HTR-8/SVneo (cell line): ENCODE data around the gene GIMAP7.

- RRBS = no CpG with 5 or more reads among the region's 27 CpGs
Observed at GRCh38 chr7:149620902-149621713, 93.6 kb upstream of the KRBA1 start.

- RRBS = no CpG with 5 or more reads among the region's 19 CpGs
Observed at GRCh38 chr7:149723142-149724044, 8.6 kb downstream of the KRBA1 start.

DNA sequence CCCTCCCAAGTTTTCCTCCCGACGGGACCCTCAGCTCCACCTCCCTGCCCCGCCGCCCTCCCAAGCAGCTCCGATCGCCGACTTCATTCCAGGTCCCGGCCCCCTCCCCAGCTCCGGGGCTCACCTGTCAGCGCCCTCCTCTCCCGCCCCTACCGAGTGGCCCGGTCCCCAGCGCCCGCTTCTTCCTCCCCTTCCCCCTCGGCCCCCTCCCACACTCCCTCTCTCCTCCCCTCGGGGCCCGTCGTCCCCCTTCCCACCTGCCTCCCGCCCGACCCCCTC is 869 bp downstream of the ZNF467 start:
- RRBS = 7% methylated on average over 5 of the region's 21 CpGs

GRCh38 chr7:149874415-149875069 is 773 bp downstream of the ATP6V0E2 start:
- RRBS = no CpG with 5 or more reads among the region's 14 CpGs

DNA sequence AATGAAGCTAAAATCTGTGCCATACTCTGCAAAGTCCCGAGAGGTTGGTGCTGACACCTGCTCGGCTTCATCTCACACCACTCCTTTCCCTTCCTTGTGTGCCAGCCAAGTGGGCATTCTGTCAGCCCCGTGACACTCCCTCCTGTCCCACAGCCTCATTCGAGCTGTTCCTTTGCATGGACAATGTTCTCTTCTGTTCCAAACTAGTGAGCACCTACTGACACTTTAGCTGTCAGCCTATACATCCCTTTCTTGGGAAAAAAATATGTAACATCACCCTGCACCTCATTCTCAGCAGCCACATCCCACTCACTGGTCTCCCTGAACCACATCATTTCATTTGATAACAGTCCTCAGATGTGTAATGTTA is 136.2 kb downstream of the ATP6V0E2 start:
- RRBS = no CpG with 5 or more reads among the region's 4 CpGs

DNA sequence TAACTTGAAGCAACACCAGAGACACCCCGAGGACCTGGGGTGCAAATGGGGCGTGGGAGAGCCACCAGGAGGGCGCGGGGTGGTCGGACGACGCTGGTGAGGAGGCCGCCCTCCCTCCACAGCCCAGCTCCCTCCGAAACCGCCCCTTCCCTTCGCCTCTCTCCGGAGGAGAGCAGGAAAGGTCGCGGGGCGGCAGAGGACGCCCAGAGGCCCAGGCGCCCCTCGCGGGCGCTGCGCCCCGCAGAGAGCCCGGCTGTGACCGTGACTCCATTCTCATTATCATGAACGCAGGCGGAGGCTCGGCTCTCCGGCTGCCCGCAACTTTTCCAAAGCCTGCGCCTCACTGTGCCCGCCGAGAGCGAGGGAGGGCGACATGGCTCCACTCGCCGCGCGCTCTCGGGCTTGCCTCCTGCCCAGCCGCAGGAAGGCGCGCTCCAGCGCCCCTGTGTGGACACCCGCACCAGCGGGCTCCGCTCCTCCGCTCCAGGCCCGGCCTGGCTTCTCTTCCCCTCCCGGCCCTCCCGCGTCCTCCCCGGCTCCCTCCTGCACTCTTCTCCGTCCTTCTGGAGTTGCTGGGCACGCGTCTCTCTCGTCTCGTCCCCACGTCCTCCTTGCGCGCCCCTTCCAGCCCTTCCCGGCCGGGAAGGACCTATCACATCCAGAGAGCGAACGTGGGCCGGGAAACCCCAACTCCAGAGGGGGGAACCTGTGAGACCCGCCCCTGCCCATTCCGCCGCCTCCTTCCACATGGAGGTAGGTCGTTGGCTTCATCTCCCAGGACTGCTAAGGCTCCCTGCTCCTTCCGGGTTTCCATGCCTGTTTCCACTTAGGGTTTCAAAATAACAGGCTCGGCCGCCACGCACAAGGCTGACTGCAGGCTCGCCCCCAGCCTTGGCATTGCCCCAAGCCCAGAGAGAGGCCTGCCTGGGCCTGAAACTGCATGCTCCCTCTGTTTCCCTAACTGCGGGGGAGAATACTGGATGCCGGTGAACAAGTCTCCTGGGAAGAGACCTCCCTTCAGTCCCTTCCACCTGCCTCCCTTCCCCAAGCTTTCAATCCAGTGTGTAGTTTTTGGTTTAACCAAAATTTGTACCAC is 175.3 kb downstream of the ATP6V0E2 start:
- RRBS = 93% methylated on average over 1 of the region's 76 CpGs

- RRBS = 93% methylated on average over 1 of the region's 6 CpGs
Observed at GRCh38 chr7:150321961-150322811, 969 bp upstream of the LRRC61 start.

GRCh38 chr7:150340076-150341367 is 907 bp downstream of the RARRES2 start:
- RRBS = 78% methylated on average over 19 of the region's 74 CpGs

GRCh38 chr7:150355032-150355782 is 13.4 kb upstream of the REPIN1 start:
- RRBS = no CpG with 5 or more reads among the region's 8 CpGs

- RRBS = 99% methylated on average over 15 of the region's 81 CpGs
Observed at GRCh38 chr7:150372243-150372984, 3.8 kb downstream of the REPIN1 start.

DNA sequence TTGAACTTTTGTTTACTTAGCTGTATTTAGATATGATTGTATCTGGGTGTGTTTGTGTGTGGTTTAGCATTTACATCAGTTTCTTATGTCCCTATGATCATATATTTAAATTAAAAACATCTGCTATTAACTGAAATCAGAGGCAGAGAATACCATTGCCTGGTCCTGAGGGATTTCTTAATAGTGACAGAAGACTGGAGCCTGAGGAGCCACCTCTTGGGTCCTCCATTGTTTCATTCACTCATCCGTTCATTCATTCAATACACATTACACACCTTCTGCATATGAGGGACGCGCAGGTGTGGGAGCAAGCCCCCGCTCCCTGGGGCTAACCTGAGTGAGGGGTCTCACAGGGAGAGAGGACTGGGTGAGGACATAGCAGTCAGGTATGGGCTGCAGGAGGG is 4.0 kb downstream of the ZNF775 start:
- RRBS = no CpG with 5 or more reads among the region's 4 CpGs

GRCh38 chr7:150388549-150389322 is 9.6 kb downstream of the ZNF775 start:
- RRBS = no CpG with 5 or more reads among the region's 18 CpGs

DNA sequence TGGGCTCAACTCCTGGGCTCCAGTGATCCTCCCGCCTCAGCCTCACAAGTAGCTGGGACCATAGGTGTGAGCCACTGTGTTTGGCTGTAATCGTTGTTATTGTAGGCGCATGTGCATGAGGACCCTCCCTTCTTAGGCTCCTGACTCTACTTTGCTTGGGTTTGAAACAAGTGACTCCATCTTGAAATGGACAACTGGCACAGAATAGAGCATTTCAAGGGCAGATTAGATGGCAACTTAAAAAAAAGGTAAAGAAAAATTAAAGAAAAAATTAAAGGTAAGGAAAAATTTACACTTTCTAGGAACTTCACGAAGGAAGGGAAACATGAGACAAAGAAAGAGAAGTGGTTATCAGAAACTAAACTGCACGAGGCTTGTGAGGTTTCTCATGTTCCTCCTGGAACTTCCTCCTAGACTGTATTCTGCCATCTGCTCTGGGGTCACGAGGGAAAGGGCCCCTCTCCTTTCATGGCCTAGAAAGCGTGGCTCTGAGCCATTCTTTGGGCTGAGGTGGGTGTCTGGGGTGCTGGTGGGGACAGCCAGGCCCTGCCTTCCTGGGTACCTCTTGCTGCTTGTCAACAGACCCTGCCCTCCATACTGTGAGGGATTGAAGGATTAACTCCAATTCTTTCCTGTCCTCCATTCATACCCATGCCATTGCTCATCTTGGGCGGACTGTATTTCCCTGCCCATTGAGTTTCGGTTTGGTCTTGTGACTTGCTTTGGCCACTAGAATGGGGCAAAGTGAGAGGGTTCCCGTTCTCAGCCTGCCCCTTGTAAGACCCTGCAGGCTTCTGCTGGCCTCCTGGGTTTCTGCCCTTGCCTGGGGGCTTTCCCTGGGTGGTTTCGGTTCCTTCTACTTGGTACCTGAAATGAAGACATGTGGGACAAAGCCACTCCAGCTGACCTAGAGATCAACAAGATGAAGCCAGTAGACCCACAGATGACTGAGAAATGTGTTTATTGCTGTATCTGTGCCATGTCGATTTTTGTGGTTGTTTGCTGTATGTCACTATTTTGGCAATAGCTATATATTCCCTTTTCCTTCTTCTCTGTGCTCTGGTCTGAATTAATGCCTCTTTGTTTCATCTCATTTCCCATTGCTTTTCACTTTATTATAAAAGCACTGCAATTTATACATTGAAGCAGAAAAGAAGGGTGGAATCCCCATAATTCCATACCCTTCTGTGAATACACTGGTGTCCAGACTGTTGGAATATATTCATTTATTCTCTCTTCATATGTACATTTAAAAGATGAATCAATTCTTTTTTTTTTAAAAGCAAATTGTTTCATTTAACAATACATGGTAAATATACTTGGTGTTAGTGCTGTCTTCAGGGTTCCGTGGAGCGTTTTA is 14.9 kb upstream of the GIMAP8 start:
- RRBS = no CpG with 5 or more reads among the region's 14 CpGs

- RRBS = no CpG with 5 or more reads among the region's 25 CpGs
Observed at GRCh38 chr7:150448359-150449271, 1.8 kb upstream of the GIMAP8 start.

DNA sequence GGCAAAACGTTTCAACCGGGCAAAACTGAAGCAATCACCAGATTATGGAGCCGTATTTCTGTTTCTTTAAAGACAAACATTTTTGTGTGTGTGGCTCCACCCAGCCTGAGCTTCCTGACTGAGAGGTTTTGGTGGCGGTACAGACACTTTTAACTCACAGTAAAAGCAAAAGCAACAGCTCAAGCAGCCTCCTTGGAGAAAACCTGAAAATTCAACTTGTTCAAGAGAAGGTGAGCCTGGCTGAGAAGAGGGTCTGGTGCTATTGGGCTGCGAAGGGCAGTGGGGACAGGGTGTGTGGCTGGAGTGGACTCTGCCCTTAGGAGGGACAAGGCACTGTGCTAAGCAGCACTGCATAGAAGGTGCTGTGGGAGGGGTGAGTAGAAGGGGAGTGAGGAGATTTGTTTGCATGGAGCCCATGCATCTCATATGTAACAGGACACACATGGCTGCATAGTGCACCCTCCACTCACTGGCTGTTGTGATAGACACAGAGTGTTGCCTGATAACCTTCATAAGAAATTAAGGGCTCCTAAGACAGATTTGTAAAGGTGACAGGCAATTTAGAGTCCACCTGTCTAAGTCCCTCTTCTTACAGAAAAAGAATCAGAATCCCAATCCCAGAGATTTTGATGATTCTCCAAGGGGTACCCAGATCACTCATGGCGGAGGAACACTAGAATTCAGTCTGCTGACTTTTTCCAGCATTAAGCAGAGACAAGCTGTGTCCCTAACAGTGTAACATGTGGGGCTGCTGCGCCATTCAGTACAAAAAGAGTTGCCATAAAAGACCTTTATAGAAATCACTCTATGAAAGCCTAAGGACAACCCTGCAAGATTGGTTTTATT is at the start of gene GIMAP7:
GIMAP7 (plus strand) TSS at position 157 of the 846 bp plus-strand sequence.
- RRBS = no CpG with 5 or more reads among the region's 7 CpGs

DNA sequence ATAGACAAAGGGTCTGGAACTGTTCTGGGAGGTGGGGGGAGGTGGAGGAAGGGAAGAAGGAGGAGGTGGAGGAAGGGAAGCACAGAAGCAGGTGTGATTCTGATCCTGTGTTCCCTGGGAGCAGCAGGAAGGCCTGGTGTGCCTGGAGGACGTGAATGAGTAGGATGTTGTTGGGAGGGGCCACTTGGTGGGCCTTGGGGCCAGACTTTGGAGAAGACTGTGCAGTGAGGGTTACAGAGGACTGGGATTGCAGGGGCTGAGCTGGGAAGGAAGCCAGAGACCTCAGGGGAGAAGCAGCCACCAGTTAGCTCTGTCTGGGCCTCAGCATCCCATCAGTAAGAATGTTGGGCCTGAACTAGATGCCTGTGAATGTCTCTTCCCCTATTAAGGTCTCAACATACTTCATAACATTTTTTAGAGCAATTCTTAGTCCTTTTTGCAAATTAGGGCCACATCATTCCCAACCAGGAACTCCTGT is 1.7 kb downstream of the GIMAP6 start:
- RRBS = no CpG with 5 or more reads among the region's 1 CpG

DNA sequence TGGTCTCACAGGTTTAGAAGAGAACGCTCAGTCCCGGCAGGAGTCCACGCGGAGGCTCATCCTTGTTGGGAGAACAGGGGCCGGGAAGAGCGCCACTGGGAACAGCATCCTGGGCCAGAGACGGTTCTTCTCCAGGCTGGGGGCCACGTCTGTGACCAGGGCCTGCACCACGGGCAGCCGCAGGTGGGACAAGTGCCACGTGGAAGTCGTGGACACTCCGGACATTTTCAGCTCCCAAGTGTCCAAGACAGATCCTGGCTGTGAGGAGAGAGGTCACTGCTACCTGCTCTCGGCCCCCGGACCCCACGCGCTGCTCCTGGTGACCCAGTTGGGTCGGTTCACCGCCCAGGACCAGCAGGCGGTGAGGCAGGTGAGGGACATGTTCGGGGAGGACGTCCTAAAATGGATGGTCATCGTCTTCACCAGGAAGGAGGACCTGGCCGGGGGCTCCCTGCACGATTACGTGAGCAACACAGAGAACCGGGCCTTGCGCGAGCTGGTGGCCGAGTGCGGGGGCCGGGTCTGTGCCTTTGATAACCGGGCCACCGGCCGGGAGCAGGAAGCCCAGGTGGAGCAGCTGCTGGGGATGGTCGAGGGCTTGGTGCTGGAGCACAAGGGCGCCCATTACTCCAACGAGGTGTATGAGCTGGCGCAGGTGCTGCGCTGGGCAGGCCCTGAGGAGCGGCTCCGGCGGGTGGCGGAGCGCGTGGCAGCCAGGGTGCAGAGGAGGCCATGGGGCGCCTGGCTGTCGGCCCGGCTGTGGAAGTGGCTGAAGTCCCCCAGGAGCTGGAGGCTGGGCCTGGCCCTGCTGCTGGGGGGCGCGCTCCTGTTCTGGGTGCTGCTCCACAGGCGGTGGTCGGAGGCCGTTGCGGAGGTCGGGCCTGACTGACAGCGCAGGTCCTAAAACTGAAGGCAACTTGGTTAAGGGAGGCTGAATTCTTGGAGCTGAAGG is 3.9 kb downstream of the GIMAP1 start:
- RRBS = 72% methylated on average over 23 of the region's 57 CpGs

- RRBS = 40% methylated on average over 5 of the region's 10 CpGs
Observed at GRCh38 chr7:150739908-150740478, 2.8 kb downstream of the GIMAP5 start.

GRCh38 chr7:150778794-150779156 is 21.4 kb downstream of the TMEM176B start:
- RRBS = no CpG with 5 or more reads among the region's 7 CpGs

- RRBS = no CpG with 5 or more reads among the region's 5 CpGs
Observed at GRCh38 chr7:150793684-150794330, 6.4 kb downstream of the TMEM176B start.